ENCODE measurements around a stretch of chr2.

DNA sequence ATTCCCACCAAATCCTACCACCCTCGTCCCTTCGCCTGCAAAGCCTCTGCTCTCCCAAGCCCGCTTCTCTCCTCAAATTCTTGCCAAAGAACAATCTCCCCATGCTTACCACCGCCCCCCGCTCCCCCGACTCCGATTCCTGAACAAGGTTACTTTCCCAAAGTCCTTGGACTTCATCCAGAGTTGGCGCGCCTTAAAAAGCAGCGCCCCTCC is 429 bp downstream of the LAPTM4A start:
- PRO-cap = unidirectional peak, minus-strand start at position 168 of the sequence
- RAMPAGE, long total RNA, 4 experiments = no peak in any of the 4 experiments

DNA sequence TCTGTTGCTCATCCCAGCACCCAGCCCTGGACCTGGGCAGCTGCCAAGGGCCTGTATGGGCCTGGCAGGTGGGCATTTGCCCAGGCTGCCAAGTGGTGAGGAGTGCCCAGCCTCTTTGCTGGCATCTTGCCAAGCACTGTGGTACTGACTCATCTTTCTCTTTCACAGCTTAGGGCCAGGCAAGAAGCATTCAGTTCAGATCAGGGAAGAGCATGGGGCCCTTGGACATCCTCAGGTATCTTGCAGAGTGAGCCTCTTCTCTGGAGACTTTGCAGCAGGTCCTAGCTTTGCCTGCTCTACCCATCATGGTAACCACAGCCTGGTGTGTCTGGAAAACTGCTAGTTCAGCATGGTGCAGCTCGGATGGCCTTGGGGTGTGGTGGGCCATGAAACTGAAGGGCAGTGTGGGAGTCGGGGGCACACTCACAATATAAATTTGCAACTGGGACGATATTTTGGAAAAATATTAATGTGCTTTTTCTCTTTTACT is 15.0 kb upstream of the LAPTM4A start:
- PRO-cap = unidirectional peak, plus-strand start at position 193 of the sequence
- RAMPAGE, long total RNA, 4 experiments = no peak in any of the 4 experiments

GRCh38 chr2:20168352-20168642 is 56.6 kb downstream of the SDC1 start:
- PRO-cap = no peak
- RAMPAGE, long total RNA, 4 experiments = no peak in any of the 4 experiments

DNA sequence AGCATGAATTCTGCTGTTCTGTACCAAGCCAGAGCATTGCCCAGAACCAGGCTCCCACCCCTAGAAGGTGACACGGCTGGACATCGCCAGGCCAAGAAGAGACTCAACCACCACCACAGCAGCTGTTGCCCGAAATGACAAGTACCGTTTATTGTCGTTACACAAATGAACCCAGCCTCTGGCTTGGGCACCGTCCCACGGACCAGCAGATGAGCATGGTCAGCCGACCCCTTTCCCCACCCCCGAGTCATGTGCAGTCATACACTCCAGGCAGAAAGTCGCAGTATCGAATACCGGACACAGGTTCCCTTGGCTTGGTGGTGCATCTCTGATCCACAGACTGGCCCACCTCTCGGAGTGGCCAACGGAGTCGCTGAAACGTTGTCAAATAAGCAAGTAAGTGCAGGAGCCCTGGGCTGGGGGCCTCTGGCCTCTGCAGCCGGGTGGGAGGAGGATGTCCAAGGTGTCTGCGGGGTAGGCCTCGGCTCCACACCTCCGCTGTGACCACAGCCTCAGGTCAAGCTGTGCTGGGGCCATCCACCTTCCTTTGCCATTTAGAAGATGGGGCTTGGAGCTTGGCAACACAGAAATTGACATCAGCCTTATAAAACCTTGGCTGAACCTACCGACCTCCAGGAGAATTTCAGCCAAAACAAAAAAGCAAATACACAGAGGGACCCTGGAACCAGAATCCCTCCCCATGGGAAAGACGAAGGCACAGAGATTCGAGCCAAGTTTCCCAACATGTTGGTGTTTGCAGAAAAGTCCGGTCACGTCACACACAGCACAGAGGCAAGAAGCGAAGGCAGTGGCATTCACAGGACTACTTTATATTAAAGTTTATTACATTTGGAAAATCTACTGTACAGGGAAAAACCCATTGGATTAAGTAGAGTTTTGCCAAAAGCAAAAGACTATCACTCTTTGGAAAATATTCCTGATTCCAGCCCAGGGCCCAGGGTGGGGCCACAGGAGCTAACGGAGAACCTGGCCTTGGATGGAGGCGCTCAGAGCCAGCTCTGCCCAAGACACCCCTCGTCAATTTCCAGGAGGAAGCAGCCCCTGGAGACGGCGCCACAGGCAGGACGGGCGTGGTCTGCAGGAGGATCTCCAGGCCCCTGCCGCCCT is 23.9 kb downstream of the SDC1 start:
- PRO-cap = no peak
- RAMPAGE, long total RNA, 4 experiments = no peak in any of the 4 experiments

- PRO-cap = bidirectional peak, plus-strand start at chr2:20221191, minus-strand start at chr2:20221087
- RAMPAGE, long total RNA, 4 experiments = no peak in any of the 4 experiments
These were observed 3.9 kb downstream of the SDC1 start for GRCh38 chr2:20220834-20221615.

DNA sequence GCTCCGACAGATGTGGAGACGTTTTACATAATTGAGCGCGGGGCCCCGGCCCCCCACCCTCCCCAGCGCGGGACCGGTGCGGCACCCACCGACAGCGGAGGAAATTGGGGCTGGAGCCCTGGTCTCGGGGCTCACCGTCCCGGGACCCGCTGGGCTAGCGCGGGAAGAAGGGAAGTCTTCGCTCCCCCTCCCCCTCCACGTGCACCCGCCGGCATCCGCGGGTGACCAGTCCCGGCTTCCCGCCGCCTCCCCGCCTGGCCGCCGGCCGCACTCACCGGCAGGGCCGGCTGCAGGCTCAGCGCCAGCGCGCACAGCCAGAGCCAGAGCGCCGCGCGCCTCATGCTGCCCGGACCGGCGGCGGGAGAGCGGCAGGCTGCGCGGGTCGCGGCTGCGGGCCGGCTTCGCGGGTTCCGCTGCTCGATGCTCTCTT is 388 bp downstream of the SDC1 start:
- PRO-cap = no peak
- RAMPAGE, long total RNA, 4 experiments = start-site peak on the minus strand in 1 of 4 experiments, centred at position 341 of the sequence, 39 reads per replicate

DNA sequence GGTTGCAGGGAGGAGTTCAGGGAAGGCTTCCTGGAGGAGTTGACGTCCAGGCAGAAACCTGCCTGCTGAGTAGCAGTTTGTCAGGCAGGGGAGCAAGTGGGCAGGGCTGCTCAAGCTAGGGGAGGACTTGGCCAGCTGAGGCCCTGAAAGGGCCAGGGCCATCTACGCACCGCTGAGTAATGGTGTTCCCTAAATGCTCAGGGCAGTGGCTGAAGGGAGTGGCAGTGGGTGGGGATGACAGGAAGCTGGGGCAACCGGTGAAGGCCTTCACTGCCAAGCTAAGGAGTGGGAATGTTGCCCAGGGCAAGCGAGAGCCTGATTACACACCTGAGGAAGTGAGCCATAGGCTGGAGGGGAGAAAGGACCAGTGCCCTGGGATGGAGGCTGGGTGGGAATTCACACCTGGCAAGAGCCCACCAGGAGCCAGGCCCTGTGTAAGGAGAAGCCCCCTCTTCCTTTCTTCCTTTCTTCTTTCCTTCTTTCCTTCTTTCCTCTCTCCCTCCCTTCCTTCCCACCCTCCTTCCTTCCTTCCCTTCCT is 11.1 kb upstream of the SDC1 start:
- PRO-cap = bidirectional peak, plus-strand start at position 322 of the sequence, minus-strand start at position 98 of the sequence
- RAMPAGE, long total RNA, 4 experiments = no peak in any of the 4 experiments

DNA sequence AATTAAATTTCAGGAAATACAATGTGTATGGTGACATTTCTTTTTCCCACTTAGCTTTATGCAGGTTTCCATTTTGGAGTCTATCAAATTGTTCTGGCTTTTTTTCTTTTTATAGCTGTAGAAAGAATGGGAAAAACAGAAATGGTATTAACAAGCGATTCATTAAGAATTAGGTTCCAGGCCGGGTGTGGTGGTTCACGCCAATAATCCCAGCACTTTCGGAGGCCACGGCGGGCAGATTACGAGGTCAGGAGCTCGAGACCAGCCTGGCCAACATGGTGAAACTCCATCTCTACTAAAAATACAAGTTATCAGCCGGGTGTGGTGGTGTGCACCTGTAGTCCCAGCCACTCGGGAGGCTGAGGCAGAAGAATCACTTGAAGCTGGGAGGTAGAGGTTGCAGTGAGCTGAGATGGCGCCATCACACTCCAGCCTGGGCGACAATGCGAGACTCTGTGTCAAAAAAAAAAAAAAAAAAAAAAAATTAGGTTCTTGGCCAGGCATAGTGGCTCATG is 22.8 kb upstream of the SDC1 start:
- PRO-cap = no peak
- RAMPAGE, long total RNA, 4 experiments = no peak in any of the 4 experiments

GRCh38 chr2:20458720-20459203 is 11.9 kb downstream of the RHOB start:
- PRO-cap = no peak
- RAMPAGE, long total RNA, 4 experiments = no peak in any of the 4 experiments

DNA sequence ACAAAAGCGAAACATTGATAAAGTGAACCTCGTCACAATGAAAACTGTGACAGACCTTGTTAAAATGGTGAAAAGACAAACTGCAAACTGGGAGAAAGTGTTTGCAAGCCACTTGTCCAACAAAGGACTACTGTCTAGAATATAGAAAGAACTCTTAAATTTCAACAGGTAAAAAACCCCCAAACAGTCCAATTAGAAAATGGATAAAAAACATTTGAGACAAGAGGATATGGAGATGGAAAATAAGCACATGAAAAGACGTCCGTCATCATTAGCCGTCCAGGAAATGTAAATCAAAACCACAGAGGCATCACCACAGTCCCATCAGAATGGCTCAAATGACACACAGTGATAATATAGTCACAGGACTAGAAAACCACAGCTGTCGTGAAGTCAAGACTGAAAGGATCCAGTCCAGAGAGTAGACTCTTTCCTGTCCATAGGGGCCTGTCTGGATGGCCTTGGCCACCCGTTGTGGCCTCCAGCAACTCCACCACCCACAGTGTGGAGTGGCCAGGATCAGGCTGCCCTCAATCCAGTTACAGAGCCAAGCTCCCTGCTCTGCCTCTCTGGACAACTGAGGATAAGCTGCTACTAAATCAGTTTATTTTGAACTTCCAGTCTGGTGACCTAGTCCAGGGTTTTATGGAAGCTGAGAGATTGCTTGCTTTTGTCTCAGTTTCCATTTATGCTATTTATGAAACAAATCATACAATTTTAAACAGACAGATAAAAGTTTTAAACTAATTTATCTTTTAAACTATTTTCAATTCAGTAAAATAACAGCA is 60.3 kb downstream of the RHOB start:
- PRO-cap = no peak
- RAMPAGE, long total RNA, 4 experiments = no peak in any of the 4 experiments

DNA sequence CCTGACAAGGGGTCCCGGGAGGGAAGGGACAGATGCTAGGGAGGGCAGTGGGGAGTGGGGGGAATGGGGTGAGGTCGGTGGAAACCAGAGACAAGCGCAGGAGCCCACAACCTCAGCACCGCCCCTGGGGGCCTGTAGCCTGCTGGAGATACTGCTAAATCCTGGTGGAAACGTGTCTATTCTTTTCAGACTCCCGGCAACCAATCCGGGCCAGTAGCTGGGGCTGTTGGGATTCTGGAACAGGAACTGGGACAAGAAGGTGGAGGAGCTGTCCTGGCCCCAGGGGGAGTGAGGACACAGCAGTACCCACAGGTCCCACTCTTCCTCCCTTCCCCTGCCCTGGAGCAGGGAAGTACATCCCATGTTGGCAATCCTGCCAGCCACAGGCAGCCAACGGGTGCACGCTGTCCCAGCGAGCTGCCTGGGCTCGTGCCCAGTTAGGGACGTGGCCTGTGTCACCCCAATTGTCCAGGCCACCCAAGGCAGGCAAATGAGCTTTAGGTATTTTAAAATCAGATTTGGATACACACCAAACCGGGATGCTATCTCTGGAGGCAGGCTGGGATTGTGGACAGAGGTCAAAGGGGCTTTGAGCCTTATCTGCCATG is 51.8 kb downstream of the HS1BP3 start:
- PRO-cap = no peak
- RAMPAGE, long total RNA, 4 experiments = no peak in any of the 4 experiments

- PRO-cap = no peak
- RAMPAGE, long total RNA, 4 experiments = no peak in any of the 4 experiments
These were observed 31.5 kb downstream of the HS1BP3 start for GRCh38 chr2:20619179-20619924.

DNA sequence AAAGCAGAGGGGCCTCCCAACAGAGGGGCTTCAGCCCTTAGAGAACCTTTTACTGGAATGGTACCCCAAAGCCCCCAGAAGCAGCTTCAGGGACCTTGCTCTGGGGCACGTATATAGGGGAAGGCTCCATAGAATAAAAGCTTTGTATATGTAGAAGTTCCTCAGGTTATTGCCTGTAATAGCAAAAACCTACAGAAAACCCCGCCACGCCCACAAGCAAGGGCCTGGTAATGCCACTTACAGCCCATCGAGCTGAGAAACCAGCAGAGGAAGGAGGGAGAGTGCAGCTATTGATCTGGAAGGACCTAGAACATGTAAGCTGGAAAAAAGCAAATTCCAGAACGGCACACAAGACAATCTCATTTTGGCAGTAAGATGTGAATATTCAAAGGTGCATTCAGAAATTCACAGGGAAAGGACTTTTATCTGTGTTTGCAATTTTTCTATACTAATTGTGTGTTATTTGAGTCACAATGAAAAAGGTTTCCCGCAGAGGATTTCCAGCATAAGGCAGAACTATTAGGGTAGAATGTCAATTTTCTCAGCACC is 15.8 kb downstream of the HS1BP3 start:
- PRO-cap = no peak
- RAMPAGE, long total RNA, 4 experiments = no peak in any of the 4 experiments

- PRO-cap = no peak
- RAMPAGE, long total RNA, 4 experiments = no peak in any of the 4 experiments
These were observed 5.4 kb downstream of the GDF7 start for GRCh38 chr2:20672010-20673169.

- PRO-cap = no peak
- RAMPAGE, long total RNA, 4 experiments = no peak in any of the 4 experiments
These were observed 3.3 kb downstream of the APOB start for GRCh38 chr2:21040309-21041303.

DNA sequence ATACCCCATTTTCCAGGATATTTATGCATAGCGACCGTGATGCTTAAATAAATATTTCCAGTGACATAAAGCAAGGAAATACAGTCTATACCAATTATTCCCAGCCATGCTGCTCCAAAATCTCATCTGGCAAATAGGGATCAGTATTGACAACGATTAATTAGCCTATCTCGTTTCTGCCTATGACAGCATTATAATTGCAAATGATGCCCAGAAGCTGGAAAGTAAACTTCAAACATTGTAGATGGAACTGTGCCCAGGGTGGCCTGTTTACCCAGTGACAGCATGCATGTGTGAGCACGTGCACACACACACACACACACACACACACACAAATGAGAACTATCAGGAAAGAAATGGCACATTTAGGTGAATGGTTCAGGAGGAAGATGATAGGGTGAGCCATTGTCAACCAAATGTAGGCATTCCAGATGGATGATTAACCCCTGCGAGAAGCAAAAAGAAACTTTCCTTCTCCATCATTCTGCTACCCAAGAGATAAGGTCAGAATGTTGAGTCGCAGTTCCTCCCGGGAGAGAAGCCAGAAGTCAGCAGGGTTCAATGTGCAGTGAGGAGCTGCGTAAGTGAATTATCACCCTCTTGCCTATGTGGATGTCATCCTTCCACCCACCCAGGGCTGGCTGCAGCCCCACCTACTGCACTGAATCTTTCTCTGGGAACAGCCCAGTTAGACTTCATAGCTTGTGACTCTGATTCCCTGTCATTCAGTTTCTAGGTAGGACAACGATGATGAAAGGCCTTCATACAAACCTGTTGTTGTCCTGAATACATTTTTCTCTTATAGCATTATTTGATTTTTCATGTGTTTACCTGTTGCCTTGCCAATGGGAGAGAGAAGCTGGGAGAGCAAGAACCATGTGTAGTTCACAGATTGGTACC is 3.4 kb upstream of the APOB start:
- PRO-cap = no peak
- RAMPAGE, long total RNA, 4 experiments = no peak in any of the 4 experiments

DNA sequence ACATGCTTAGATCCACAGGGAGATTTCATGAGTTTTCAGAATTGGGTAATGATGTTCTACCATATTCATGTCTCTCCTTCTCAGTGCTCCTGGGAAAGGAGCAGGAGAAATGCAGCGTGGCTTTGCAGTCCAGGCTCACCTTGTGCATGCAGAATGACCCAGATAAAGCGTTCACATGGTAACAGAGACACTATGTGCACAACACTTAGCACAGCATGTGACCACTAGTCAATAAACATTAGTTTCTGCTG is 298.9 kb downstream of the TDRD15 start:
- PRO-cap = no peak
- RAMPAGE, long total RNA, 4 experiments = no peak in any of the 4 experiments

- PRO-cap = no peak
- RAMPAGE, long total RNA, 4 experiments = no peak in any of the 4 experiments
These were observed 4.5 kb upstream of the KLHL29 start for GRCh38 chr2:23380294-23381066.

GRCh38 chr2:23541385-23542255 is 156.6 kb downstream of the KLHL29 start:
- PRO-cap = no peak
- RAMPAGE, long total RNA, 4 experiments = no peak in any of the 4 experiments

DNA sequence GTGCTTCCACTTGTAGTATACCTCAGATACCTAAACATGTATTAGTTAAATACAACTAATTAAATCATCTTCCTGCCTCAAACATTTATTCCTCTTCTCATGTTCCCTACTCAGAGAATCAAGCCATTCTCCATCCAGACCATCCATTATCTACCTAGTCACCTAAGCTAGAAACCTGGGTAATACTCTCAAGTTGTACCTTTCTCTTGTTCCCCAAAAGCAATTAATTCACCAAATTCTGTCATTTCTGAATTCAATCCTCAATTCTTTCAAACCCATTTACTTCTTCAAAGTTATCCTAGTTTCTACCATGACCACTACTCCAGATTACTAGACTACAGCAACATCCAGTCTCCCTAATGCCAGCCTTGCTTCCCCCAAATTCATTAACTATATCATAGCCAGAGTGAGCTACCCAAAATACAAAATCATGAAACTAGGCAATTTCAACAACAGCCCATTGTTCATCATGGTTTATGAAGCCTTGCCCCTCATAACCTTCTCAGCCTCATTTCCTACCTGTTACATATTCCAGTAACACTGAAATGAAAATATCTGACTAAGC is 59.7 kb downstream of the ATAD2B start:
- PRO-cap = no peak
- RAMPAGE, long total RNA, 4 experiments = no peak in any of the 4 experiments